Sciatic nerve (tissue), 1 donor: ENCODE measurements around the genes SLC6A5, FANCF and BBOX1.

GRCh38 chr11:19714269-19715376 is 2.0 kb downstream of the NAV2 start:
- PRO-cap = bidirectional peak, plus-strand start at chr11:19714756, minus-strand start at chr11:19714583; bidirectional peak, plus-strand start at chr11:19714968, minus-strand start at chr11:19714865

DNA sequence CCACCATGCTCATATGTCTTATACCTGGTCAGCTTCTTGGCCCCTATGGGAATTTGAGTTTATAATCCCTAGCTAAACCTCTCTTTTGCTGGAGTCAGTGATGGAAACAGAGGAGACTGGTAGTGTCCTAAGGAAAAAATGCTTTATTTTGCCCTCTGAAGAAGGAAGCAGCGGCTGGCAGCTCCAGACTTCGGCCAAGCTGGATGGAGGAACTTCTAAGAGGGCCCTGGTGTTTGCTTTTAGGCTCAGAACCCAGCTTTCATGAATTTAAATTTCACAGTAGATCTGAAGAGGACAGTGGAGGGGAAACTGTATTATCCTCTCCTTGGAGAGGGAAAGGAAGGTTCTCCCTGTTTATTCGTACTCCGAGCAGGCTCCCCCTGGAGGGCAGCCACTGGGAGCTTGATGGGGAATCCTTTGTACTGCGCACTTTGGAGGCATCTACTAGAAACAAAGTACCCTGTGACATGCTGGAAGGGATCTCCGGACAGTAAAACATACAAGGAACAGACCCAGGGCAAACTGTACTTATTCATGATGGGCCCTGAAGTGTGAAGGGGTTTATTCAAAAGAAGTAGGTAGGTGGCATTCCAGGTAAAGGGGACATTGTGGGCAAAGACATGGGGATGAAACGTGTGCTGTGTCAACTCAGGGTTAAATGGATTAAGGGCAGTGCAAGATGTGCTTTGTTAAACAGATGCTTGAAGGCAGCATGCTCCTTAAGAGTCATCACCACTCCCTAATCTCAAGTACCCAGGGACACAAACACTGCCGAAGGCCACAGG is 27.2 kb downstream of the NAV2 start:
- PRO-cap = no peak

DNA sequence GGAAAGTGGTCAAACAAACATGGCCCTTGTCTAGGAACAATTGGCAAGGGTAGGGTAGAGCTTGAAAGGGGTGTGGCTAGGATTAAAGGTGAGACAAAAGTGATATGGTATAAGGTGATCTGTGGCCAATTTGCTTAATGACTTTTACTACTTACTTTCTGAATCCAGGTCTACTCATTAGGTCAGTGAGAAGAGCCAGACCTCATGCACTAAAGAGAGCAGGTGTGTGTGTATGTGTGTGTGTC is 91.2 kb downstream of the NAV2 start:
- PRO-cap = no peak

DNA sequence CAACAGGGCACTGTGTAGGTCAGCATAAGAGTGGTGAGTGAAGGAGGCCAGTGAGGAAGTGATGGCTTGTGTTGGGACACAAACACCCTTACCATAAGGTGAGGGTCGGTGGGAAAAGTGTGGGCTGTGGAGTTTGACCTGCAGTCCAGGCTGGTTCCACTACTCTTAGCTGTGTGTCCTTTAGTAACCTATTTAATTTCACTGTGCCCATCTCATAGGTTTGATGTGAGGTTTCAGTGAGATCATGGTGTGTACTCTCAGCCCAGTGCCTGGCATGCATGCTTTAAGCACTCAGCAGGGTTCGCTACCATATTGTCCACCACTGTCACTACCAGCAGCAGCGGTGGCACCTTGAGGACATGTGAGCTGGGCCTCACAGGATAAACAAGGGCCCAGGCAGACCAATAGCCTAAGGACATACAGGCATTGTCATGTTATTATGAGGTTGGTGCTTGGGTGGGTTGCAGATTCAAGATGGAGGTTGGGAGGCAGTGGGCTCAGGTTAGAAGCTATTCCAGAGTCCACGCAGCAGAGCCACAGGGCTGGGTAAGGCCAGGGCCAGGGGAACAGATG is 201.8 kb downstream of the DBX1 start:
- PRO-cap = no peak

DNA sequence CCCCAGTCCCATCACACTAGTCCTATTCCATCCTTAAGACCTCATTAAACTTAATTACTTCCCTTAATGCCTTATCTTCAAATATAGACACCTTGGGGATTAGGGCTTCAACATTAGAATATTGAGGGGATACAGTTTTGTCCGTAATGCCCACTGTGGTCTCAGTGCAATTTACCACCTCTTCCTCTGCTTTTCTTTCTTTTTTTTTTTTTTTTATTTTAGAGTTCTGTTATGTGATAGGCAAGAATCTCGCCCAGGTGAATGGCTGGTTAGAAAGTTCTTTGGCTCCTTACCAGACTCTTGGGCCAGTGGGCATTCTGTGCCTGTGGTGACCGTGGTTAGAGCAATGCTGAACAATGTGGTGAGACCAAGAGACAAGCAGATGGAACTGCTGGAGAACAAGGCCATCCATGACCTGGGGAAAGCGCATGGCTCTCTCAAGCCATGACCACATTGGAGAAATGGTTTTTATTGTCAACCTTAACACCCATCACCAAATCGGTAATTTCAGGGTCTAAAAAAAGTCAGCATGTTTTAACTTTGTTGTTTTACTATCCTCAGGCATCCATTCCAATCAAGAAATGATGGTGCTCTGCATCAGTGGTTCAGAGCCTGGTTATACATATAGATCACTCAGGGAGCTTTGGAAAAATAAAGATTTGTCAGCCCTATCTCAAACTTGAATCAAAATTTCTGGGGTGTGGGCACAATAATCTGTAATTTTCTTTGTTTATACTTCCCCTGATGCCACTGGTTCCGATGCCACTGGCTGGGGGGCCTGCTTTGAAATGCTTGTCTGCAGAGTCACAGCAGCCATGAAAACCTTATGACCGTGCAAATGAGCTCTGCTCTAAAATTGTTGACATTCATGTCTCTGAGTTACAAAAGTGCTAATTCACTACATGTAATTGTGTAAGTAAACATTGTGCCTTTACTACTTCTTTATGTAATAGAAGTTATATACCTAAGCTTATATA is 4.5 kb upstream of the PRMT3 start:
- PRO-cap = no peak

- PRO-cap = no peak
These were observed 96.6 kb downstream of the PRMT3 start for GRCh38 chr11:20483952-20484584.

GRCh38 chr11:20599397-20599854 is at the start of gene SLC6A5:
Gene SLC6A5 (plus strand): TSS chr11:20599608.
- PRO-cap = no peak

- PRO-cap = bidirectional peak, plus-strand start at chr11:22625209, minus-strand start at chr11:22625293; bidirectional peak, plus-strand start at chr11:22625595, minus-strand start at chr11:22625545; bidirectional peak, plus-strand start at chr11:22626002, minus-strand start at chr11:22625810
These were observed at the start of gene FANCF for GRCh38 chr11:22624914-22625899. Gene FANCF (minus strand): TSS chr11:22625823.

DNA sequence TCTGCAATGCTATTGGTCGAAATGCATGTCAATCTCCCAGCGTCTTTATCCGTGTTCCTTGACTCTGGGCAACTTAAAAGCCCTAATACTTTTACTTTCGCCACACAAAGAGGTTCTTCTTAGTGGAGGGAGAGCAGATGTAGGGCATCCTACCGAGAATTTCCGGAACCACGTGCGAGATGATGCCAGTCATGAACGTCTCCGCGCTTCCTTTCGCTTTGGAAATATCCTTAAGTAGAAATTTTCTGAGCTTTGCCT is 206 bp upstream of the FANCF start:
- PRO-cap = bidirectional peak, plus-strand start at position 103 of the sequence, minus-strand start outside the sequence

DNA sequence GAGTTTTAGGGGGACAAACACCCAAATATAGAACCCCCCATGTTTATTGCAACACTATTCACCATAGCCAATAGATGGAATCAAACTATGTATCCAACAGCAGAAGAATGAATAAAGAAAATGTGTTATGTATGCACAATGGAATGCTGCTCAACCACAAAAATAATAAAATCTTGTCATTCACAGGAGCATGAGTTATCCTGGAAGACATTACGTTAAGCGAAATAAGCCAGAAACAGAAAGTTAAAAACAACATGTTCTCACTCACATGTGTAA is 908.2 kb upstream of the ANO3 start:
- PRO-cap = no peak

DNA sequence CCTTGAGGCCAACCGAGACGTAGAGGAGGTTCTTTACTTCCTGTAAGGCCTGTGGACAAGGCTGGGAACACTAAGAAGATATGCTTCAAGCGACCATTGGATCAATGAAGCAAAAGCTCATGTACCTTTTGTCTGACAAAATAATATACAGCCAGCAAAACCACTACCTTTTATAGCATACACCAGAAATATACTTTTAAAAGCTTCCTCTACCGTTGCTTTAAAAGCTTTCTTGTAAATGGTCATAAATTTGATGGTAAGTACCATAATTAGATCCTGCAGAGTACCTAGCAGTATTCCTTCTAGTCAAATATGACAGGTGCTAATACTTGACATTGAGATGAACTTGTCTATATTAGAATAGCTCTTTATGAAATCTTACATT is 340.5 kb upstream of the ANO3 start:
- PRO-cap = no peak

GRCh38 chr11:27040193-27041162 is at the start of gene BBOX1:
Gene BBOX1 (plus strand): TSS chr11:27040815.
- PRO-cap = no peak

DNA sequence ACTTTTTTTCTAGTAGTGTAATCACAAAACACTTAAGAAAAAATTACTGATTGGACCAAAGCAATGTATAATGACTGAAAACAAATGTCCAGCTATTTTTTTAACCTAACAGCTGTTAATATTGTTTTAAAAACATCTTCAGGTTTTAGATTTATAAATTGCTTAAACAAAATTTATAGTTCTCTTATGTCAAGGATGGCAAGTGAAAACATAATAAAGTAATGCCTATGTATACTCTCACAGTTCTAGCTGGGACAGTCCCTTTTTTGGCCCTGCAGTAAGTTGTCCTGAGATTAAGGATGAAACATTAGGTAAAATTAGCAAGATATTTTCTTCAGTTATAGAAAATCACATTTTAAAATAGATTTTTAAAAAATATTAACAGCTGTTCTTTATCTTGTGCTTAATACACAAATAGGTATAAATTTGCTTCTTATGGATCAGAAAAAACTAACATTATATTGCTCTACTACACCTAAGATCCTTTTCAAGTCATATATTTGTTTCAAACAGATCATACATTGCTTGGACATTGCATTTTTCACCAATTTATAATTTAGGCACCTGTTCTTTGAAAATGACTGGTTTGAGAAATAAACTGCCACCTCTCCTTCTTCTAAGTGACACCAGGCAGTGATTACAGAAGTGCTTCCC is 4.2 kb upstream of the CCDC34 start:
- PRO-cap = no peak

DNA sequence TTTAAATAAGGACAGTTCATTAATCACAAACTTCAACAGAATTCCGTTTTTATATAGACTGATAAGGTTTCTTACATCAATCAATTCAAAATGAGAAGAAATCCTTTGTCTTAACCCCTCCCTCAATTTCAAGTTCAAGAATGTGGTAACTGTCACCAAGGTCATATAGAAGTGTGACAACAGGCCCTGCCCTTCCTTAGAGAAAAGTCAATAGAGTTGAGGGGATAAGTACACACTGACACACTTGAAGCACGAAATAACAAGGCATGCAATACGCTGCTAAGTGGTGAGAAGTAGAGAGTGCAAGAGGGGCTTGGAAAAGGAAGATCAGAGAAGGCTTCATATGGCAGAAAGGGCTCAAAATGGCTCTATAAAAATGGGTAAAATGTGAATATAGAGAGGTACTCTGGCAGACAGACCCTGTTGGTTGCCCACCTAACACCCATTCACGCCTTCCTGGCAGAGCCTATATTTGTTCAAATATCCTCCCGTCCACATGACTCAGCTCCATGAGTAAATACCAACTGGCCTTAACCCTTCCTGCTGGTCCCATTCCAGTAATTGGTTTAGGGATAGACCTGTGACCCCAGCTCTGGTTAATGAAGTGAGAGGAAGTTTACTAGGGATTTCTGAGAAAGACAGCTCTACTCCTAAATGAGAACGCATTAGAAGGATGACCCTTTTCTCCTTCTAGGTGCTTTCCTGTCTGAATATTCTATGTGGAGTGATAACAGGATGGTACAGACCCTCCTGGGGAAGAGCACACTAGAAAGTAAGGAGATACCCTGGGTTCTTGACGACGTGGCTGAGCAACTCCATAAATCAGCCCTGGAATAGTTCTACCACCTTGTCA is 38.9 kb upstream of the CCDC34 start:
- PRO-cap = no peak

DNA sequence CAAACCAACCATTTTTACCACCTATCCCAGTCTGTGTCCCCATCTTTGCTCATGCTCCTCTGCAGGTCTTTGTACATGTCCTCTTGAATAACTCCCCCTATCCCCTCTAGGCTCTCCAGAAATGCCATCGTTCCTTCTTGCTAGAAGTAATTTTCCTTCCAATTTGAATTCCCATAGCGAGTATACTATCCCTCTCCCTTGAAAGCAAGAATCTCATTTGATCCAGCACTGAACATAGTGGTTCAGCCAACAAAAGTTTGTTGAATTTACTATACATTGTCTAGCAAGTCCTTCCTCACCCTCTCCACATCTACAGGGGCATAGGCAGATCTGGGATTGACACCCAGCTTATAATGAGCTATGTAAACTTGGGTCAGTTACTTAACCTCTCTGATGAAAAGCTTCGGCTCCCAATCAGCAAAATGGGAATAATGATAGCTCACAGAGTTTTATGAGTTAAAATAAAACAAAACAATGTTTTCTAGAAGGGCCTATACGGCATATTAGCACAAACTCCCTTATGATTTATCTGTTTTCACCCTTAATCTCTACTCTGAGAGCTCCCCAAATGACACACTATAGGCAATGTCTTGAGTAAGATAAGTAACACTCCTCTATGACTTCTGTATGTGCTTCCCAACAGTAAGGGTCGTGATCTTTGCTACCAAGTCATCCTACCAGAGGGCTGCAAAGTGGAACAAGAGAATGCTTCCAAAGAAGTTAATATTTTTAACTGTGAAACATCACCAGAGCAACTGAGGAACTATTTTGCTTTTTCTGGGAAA is 43.2 kb upstream of the CCDC34 start:
- PRO-cap = no peak

DNA sequence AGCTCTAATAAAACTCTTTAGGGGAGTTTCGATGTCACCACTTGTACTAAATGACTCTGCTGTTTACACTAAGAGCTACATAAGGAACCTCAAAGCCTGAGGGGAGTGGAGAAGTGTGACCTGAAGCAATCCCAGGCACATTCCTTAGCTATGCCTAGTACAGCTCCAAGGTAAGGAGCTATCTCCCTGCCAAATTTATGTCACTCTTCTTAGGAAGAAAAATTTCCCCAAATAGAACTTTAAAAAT is 8.2 kb downstream of the LGR4 start:
- PRO-cap = no peak

DNA sequence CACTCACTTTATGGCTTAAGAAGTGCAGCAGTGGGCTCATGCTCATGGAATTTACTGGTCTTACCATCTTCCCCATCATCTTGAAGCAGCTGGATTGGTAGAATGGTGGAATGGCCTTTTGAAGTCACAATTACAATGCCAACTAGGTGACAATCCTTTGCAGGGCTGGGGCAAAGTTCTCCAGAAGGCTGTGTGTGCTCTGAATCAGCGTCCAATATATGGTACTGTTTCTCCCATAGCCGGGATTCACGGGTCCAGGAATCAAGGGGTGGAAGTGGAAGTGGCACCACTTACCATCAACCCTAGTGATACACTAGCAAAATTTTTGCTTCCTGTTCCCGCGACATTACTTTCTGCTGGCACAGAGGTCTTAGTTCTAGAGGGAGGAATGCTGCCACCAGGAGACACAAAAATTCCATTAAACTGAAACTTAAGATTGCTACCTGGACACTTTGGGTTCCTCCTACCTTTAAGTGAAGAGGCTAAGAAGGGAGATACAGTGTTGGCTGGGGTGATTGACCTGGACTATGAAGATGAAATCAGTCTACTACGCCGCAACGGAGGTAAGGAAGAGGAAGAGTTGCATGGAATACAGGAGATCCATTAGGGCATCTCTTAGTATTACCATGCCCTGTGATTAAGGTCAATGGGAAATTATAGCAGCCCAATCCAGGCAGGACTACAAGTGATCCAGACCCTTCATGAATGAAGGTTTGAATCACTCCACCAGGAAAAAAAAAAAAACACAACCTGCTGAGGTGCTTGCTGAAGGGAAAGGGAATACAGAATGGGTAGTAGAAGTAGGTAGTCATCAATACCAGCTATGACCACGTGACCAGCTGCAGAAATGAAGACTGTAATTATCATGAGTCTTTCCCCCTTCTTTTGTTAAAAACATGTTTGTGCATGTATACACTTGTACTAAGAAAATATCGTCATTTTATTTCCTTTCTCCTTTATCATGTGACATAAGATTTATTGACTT is 50.8 kb downstream of the METTL15 start:
- PRO-cap = no peak

GRCh38 chr11:28305430-28305926 is 197.3 kb downstream of the METTL15 start:
- PRO-cap = no peak

DNA sequence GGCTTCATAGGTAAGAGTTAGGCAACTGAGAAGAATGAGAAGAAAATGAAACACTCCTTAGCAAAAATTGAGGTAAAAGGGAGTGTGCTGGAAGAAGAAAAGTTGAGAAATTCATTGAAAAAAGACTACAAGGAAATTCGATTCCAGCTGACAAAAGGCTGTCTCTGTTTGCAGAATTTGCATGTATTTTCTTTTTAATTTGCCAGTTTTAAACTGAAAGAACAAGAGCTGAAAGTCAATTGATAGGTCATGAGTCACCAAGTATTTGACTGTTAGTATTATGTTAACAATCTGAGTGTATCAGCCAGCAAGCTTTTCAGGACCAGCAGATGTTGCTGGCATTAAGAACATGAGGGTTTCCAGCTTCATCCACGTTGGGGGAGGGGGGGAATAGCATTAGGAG is 726.6 kb downstream of the METTL15 start:
- PRO-cap = no peak

GRCh38 chr11:28836029-28836995 is 728.1 kb downstream of the METTL15 start:
- PRO-cap = no peak